ENCODE measurements around the genes GALK2 and SPPL2A.

DNA sequence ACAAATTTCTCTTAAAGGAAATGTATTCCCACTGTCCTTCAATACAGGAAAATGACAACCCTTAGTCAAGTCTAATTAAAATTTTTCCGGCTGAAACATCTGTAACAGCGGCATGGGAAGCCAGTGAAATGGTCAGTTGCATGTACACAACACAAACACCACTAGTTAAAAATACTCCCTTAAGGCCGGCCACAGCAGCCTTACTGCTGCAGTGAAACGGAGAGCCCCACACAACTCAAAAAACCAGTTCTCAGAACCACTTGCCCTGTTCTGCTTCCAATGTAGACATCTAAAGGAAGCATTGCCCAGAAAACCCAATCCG, 1.8 kb downstream of the FBN1 start:
- PRO-cap, 2 experiments = no peak in any of the 2 experiments

GRCh38 chr15:48791204-48791696, 19.6 kb downstream of the CEP152 start:
- PRO-cap, 2 experiments = no peak in any of the 2 experiments

GRCh38 chr15:48896502-48897472, 18.9 kb downstream of the EID1 start:
- PRO-cap, 2 experiments = no peak in any of the 2 experiments

- PRO-cap, 2 experiments = no peak in any of the 2 experiments
Measured at GRCh38 chr15:48985083-48985417, 21.3 kb upstream of the SHC4 start.

DNA sequence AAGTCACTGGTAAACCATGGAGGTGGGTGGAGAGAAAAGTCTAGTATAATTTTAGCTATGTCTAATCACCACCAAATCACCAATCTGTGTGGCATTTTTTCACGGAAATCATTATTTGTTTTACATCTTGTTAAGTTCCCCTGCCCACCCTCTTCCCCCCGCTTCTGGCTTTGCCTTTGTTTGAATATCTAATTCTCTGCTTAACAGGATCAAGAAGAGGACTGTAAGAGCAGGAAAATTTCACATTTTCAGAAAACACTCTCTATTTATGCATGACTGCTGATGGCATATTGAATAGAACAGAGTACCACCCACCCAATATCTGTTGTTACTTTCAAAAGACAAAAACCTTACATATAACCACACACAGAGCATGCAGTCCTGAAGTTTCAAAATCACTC, 17.3 kb downstream of the COPS2 start:
- PRO-cap, 2 experiments = no peak in any of the 2 experiments

DNA sequence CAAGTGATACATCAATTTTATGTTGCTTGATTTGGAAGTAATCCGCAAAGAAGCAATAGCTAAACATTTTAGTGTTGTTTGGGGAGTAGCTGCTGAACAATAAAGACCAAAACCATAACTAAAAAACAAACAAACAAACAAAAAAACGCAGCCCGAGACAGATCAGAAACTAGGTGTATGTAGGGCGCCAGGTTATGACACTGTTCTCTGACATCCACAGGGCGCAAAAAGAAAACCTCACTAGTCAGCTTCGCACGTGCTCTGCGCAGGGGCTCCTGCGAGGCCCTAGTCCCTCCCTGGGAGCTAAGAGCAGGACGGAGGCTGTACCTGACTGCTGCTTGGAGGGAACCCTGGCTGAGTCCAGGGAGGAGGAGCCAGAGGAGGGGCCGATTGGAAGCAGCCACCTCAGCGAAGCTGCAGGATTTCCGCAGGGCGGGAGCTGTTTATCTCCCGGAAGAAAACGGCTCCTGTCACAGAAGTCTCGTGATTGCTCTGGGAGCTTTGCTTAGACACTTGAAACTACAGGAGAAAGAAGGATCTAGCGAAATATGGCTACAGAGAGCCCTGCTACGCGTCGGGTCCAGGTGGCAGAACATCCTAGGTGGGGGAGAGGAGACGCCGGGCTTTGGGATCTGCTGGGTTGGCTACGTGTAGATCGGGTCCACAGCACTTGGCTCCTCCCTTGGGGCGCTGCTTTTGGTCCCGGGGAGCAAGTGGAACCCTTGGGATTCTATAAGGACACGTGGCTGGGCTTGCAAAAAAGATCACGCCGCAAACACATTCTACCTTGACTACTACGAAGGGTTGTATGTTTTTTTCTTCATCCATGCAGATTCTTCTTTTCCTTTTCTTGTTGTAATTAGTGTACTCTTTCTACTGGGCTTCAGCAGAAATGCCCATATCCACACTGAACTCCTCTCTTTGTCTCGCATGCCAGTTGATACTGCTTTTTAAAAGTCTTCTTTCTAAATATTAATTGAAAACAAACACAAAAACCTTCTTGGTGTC, at the start of gene GALK2:
Gene GALK2, plus strand, starts transcription at position 473 of the 1,008 bp plus-strand sequence.
- PRO-cap, 2 experiments = peak in 2 of 2 experiments; most common plus-strand start position 473 of the sequence (in 2); most common minus-strand start position 179 of the sequence (in 1)

DNA sequence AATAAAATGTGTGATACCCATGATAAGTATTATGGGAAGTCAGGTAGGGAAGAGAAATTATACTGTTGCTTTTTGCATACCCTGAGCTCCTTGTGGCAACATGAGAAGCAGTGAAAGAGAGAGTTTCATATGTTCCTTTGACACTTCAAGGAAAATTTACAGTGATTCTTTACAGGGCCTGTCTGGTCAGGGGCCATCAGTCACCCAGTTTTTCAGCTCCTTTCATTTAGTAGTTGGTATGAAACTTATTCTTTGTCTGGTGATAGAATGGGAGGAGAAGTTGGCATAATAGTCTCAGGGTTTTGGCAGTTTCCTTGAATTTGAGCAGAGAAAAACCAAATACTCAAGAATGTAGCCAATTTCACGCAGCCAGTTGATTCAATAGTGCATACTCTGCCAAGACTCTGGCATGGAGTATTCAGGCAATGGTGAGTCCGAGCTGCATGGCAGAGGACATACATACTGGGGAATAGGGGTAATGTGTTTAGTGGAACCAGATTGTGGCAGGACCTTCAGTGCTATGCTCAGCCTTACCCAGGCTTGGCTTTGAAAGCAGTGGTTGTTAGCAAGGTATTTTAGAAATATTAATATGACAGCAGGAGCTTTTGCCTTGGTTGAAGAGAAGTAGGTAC, 118.3 kb downstream of the GALK2 start:
- PRO-cap, 2 experiments = no peak in any of the 2 experiments

DNA sequence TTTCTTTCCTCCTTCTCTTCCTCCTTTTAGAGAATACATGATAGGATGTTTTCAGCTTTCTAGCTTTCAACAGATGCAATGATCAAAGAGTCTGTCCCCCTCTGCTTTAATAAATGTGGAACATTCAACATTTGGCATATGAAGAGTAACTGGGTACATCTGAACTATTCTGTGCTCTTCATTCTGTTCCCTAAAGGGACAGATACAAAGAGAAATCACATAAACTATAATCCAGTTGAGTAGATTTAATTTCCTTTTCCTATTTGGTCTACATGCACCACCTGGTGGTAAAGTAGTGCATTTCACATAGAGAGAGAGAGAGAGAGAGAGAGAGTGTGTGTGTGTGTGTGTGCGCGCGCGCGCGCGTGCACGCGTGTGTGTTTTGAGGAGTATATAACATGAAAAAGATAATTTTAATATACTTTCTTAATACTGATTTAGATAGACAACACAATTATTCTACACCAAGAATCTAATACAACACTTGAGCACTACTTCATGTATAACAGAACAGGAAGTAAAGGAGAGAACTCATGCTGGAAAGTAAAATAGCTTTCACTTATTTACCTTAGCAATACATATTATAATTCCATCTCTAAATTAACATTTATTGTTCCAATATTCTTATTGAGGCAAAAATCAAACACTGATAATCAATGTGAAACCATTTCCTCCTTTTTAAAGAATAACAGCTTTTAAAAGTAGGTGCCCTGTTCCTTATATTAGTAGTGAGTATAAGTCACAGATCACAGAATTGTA, 1.1 kb upstream of the FGF7 start:
- PRO-cap, 2 experiments = no peak in any of the 2 experiments

DNA sequence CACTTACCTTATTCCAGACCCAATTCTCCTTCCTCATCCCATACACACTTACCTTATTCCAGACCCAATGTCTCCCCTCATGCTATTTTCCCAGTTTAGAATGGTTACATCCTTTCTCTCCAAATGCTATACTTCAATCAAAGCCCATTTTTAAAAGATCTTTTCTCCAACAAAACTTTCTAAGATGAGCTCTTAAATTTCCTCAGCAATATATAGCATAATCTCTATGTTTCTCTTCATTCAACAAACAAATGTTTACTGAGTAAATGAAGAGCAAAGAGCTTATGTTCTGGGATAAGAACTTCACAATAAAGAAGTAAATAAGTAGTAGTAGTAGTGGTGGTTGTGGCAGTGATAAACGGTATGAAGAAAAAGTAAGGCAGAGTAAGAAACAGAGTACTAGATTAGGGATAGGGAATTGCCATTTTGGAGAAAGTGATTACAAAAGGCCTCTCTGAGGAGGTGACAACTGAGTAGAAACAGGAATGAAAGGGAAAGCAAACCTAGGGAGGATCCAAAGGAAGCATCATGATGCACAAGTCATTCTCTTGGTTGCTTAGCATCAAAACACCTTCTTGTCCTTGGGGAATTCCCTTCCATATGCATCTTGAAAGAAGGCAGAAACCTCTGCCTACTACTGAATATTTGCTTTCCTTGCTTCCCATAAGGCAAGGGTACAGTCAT, 24.3 kb downstream of the GABPB1 start:
- PRO-cap, 2 experiments = no peak in any of the 2 experiments

- PRO-cap, 2 experiments = no peak in any of the 2 experiments
Measured at GRCh38 chr15:50350570-50351397, 4.2 kb downstream of the GABPB1 start.

GRCh38 chr15:50353860-50354629, 953 bp downstream of the GABPB1 start:
- PRO-cap, 2 experiments = peak in 2 of 2 experiments; most common plus-strand start chr15:50354092 (in 1); most common minus-strand start chr15:50354103 (in 1)

DNA sequence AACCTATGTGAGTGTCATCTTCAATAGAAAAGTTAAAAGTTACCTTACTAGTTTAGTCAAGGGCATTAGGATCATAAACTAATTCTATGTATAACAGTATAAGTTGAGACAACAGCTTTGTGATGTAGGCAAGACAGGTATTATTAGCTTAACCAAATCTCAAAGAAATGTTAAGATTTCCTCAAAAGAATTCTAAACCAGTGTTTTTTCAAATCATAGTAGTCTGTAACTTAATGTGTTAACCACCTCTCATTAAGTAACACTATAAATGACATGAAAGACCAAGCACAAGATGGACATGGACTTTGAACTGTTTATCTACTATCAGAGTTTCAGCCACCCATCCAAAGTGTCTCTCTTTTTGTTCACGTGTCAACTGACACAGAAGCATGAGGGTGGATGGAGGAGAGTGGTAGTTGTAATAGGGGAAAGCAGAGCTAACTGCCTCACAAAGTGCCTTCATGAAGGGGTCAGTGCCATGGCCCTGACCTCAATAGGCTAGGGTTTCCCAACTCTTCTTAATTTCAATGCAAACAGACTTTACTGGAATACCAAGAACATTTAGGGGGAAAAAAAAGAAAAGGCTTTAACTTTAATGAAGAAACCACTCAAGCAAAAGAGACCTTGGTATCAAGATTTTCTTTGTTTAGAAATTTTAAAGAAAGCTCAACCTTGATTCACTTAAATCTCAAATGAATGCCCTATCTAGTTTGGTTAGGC, 32.1 kb upstream of the TRPM7 start:
- PRO-cap, 2 experiments = no peak in any of the 2 experiments

DNA sequence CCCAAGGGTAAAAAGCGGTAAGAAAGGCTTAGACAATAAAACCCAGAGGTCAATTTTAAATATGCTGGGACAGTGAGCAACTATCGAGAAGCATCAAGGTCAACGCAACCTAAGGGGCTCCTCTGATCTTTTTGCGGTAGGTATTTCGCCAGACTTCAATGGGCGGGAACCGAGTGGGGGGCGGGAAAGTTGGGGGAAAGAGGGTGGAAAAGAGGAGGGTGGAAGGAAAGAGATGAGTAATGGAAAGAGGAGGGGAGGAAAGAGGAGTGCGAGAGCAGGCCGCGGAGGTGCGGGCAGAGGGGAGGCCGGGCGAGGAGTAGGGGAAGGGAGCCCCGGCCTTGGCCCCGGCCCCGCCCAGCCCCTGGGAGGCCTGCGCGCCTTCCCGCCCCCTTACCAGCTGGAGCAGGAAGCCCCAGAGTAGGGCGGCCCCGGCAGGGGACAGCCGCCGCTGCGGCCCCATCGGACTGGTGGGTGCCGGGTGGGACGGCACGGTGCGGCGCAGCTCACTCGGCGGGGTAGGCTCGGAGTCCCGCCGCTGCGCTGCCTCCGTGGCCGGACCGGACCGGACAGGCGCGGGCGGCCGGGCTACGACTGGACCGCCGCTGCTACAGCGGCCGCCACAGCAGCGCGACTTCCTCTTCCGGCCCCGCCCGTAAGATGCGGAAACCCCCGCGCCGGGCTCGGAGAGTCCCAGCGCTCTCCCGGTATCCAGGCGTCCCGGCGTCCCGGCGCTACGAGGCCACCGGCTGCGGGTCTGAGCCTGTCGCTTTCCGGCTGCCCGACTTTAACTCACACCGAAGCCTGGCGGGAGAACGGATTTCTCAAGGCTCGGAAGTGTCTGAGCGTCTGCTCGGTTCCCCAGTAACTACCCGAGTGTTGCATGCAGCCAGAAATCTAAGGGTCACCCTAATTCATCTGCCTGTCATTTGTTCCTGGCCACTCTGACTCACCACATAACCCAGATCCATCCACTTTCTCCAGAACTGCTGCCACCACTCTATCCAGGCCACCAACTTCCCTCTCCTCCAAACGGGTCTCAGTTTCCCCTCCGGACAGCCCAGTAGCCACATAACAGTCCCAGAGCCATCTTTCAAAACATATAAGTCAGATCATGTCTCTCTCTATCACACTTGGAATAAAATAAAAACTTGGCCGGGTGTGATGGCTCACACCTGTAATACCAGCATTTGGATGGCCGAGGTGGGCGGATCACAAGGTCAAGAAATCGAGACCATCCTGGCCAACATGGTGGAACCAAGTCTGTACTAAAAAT, at the start of gene SPPL2A:
Gene SPPL2A, minus strand, starts transcription at position 633 of the 1,273 bp plus-strand sequence.
- PRO-cap, 2 experiments = peak in 2 of 2 experiments; most common plus-strand start position 405 of the sequence (in 1); most common minus-strand start position 318 of the sequence (in 2)

DNA sequence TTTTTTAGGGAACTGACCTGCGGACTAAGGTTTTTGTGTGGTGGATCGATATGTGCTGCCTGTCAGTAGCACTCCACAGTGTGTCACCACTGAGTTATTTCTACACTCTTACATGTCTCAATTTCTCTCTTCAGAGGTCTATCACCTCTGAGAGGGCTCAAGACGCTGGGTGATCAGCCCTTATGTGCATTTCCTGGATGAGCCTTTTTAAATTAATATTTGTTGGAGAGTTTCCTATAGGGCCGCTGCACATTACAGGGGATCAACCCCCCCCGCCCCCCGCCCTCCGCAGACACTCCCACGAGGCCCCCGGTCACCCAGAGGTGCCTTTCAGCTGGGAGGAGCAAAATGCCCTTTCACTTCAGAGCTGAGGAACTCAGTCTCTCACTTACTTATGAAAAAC, 34.5 kb upstream of the AP4E1 start:
- PRO-cap, 2 experiments = no peak in any of the 2 experiments

GRCh38 chr15:51036885-51037979, 57.5 kb downstream of the TNFAIP8L3 start:
- PRO-cap, 2 experiments = no peak in any of the 2 experiments

DNA sequence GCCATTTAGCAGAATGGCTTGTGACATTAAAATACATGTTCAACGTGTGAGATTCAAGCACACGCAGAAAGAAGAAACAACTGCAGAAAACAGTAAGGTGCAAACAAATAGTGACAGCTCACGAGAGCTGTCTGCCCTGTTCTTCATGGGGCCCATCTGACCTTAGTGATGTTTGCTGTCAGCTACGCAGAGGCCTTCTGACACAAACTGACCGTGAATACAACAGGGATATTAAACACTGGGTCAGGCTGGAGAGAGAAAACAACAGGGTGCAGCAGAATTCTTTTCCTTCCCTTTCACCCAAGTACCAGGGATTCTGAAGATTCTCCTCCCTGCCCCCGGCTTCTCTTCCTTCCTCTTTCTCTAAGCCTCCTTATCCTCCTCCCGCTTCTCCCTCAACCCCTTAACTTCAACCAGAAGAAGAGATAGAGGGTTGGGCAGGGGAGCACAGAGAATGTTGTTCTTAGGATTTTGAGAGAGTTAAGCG, 2.2 kb downstream of the TNFAIP8L3 start:
- PRO-cap, 2 experiments = no peak in any of the 2 experiments

GRCh38 chr15:51093505-51094568, 869 bp downstream of the TNFAIP8L3 start:
- PRO-cap, 2 experiments = no peak in any of the 2 experiments

DNA sequence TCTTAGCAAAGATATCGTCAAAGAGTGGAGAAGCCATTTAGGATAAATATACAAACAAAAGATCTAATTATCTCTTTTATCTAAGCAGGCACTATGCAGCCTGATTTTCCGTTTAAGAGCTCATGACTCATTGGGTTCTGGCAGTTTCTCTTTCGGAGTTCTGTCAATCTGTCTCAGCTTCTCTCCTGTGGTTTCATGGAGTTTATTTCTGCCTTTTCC, 68.4 kb upstream of the TNFAIP8L3 start:
- PRO-cap, 2 experiments = no peak in any of the 2 experiments

DNA sequence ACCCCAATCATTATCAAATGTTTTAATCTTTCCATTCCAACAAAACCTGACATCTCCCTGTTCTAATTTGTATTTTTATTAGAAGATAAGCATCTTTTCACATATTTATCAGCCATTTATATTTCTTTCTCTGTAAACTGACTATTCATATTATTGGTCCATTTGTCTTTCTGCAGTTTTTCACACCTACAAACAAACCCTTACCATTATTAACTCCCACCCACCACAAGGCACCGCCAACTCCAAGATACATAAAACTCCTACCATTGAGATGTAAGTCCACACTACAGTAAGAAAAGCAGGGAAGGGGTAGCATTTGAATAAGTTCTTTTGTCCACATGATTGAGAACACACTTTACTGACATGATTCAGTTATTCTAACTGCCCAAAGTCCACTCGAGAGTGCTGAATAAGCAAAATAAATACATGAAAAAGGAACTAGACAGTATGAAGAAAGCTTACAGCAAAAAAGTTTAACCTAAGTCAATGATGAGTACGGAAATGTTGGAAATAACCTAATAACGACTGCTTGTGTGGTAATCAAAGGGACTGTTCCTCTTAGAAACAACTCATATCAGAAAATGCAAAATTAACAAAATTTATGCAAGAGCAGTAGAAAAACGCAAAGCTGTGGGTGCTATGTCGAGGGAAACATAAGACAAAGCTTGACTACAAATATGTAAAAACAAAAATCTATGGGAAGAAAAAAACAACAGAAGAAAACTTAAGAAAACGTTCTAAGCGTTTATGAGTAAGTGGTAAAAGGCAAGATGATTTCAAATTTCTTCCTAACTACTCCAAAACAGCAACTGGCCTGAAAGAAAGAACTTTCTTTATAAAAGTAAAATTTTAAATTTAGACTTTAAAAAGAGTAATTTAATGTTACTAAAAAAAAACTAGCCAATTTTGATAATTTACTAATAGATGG, 36.6 kb downstream of the DMXL2 start:
- PRO-cap, 2 experiments = no peak in any of the 2 experiments

DNA sequence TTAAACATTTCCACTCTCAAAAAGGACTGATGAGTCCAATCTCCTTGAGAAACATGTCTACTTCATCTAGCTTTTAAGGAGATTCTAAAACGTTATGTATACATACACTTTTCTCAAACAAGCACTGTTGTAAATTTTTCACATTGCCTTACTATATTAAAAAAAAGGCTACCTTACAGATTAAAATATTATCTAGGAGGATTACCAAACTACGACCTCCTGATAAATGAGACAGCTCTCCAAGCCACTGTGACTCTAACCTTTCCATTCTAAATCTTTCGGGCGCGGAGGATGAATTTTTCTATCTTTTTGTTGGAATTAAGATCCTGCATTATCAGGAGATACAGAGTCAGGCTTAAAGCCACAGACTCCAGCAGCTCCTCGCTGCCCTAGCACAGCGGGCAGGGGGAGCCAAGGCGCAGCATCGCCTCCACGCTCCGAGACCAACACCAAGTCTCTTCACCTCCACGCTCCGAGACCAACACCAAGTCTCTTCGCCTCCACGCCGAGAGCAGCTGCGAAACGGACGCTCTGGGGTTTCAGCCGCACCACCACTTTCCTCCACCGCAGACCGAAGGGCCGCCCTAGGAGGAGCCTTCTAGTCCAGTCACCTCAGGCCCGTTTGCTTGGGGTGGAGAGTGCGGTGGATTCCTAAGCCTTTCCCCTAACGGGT, 846 bp downstream of the DMXL2 start:
- PRO-cap, 2 experiments = no peak in any of the 2 experiments

Data from helper T cell (primary cell).